AG09319 (cell line): ENCODE measurements around the gene ZNF438.

DNA sequence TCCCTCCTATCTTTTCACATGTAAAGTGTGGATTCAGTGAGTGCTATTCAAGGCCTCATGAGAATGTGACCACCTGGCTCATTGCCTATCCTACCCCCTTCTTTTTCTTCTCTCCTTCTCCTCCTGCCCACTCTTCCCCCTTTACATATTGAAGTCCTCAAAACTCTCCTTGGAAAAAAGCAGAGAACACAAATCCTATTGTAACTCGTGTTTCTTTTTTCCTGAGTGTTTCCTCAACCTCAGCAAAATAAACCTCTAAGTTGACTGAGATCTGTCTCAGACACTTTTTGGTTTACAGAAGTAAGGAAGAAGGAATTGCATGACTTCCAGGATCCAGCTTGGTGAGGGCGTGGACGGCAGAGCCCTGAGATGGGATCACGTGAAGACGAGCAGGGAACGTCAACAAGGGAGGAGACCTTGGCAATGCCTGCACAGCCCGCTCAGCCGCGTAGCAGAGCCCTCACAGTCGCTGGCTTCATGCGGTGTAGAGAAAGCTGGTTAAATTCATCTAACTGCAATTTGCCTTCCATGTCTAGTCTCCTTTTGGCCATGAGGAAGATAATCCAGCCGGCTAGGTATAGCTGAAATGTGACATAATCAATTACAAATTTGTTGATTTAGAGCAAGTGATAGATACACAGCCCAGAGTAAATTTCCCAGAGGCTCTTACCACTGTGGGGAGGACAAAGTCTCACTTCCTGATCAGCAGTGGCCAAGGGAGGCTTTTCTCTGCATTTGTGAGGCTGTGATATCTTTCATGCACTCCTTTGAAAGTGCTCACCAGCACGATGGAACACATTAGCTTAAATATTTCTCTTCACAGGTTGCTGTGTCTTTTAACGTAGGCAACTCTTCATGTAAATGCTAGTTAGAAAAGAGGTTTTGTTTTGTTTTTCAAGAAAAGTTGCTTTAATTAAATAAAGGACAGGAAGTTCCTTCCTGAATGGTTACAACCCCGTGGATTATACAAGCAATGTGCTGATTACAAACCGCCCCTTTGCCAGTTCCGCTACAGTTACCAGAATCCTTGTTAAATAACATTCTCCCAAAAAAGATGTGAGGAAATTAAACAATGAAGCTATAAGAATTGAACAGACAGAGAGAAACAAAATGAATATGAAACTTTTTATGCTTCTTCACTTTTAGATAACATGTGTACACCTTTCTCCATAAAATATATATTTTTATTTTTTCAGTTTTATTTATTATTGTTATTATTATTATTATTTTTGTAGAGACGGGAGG, 75.5 kb downstream of the LYZL2 start:
- RRBS = no CpG with 5 or more reads among the region's 18 CpGs

DNA sequence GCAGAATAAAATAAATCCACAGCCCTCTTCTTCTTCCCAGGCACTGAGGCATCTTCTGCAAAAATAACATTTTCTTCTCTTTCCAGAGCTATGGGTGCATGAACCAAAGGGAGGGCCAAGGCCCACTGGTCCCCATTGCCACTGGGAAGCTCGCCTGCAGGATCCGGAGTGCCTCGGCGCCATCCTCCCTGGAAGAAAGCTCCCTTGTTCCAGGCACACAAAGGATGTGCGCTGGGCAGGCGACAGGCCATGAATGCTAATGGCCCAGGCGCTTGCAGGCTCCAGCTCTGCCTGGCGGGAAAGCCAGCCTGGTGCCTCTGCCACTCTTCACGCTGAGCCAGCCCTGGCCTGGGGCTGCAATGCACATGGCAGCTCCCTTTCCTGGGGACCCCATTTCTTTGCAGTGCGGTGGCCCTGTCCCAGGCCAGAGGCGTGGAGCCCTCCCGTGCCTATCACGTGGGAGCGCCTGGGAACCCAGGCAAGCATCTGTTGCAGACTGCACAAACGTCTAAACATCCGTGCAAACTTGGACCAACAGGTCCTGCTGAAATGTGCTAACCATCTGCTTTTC, 152.0 kb upstream of the LYZL2 start:
- RRBS = no CpG with 5 or more reads among the region's 16 CpGs

GRCh38 chr10:30819610-30819963, 190.0 kb upstream of the LYZL2 start:
- RRBS = no CpG with 5 or more reads among the region's 6 CpGs

DNA sequence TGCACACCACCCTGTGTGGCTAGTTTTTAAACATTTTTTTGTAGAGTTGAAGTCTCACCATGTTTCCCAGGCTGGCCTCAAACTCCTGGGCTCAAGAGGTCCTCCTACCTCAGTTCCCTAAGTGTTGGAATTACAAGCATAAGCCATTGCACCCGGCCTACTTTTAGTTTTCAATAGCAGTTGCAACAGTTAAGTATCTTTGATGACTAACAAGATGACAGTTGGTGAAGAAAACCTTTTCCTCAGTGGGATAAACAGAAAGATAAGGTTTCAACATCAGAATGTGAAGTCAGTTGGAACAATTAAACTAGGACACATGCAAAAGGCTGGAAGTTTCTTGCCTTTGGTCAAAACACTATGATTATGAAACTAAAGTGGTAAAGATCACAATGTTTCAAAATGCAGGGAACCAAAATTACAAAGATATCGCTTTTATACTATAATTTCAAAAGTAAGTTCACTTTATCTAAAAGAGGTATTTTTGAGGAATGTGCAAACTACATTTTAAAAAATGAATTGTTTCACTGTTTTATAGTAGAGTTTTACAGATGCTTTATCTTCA, 169.1 kb downstream of the ZNF438 start:
- RRBS = no CpG with 5 or more reads among the region's 2 CpGs

GRCh38 chr10:31031512-31032177, at the start of gene ZNF438:
Gene ZNF438, minus strand, starts transcription at chr10:31031865.
- RRBS = no CpG with 5 or more reads among the region's 66 CpGs

GRCh38 chr10:31134022-31134896, 102.6 kb upstream of the ZNF438 start:
- RRBS = 14% methylated on average over 19 of the region's 40 CpGs

GRCh38 chr10:31150177-31150701, 118.6 kb upstream of the ZNF438 start:
- RRBS = no CpG with 5 or more reads among the region's 7 CpGs

GRCh38 chr10:31526621-31527286, 207.7 kb downstream of the ZEB1 start:
- RRBS = no CpG with 5 or more reads among the region's 13 CpGs

DNA sequence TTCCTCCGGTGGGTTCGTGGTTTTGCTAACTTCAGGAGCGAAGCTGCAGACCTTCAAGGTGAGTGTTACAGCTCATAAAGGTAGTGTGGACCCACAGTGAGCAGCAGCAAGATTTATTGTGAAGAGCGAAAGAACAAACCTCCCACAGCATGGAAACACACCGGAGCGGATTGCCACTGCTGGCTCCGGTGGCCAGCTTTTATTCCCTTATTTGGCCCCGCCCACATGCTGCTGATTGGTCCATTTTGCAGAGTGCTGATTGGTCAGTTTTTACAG, 268.1 kb downstream of the ZEB1 start:
- RRBS = no CpG with 5 or more reads among the region's 8 CpGs

DNA sequence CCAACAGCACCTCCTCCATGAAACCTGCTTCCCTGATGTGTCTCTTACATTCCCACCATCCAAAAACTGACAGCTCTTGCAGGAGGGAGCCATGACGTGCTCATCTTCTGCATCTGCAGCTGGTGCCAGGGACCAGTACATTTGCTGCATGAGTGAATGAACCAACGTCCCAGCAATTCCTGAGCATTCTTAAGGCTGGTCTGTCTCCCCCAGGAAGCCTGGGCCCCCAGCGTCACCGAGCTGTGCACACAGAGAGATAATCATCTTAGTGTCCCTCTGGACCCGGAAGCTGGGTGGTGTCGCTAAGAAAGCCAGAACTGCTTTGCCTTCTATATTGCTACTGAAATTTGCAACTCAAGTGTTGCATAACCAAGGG, 221.8 kb downstream of the ARHGAP12 start:
- RRBS = no CpG with 5 or more reads among the region's 6 CpGs

GRCh38 chr10:31758506-31759022, 170.1 kb downstream of the ARHGAP12 start:
- RRBS = no CpG with 5 or more reads among the region's 5 CpGs

DNA sequence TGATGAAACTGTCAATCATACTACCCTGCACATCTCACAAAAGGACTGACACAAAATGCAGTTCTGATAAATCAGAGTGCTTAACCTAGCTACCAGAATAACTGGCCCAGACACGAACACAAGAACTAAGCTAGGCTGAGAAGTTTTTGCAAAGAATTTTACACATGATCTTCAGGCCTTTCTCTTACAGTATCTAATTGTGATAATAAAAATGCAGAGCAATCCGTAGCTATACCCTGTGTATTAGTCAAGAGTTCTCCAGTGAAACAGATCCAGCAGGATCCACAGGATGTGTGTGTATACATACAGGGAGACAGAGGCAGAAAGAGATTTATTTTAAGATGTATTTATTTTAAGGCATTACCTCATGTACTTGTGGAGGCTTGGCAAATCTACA, 41.9 kb downstream of the ARHGAP12 start:
- RRBS = no CpG with 5 or more reads among the region's 2 CpGs

GRCh38 chr10:32004081-32005294, 51.7 kb downstream of the KIF5B start:
- RRBS = no CpG with 5 or more reads among the region's 8 CpGs

DNA sequence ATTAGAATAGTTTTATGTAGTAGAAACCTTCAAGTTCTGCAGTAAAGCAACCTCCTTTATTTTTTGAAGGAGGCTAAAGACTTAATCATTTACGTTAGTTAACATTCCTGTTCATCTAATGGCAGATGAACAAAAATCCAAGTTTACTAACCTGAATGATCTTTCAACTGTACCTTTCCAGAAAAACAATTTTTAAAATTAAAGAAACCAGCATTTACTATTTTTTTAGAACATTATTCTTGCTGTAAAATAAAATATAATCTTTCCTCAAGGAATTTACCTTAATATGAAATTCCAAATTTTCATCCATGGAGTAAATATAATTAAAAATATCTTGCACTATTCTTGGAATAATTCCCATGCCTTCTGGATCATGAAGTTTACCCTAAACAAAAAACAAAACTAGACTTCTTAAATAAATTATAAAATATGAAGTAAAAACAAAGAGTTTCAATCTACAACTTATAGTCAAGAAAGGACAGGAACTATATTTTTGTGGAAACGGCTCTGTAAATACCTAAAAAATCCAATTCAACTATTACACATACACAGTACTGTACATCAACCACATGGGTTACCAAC, 17.1 kb downstream of the KIF5B start:
- RRBS = no CpG with 5 or more reads among the region's 2 CpGs

DNA sequence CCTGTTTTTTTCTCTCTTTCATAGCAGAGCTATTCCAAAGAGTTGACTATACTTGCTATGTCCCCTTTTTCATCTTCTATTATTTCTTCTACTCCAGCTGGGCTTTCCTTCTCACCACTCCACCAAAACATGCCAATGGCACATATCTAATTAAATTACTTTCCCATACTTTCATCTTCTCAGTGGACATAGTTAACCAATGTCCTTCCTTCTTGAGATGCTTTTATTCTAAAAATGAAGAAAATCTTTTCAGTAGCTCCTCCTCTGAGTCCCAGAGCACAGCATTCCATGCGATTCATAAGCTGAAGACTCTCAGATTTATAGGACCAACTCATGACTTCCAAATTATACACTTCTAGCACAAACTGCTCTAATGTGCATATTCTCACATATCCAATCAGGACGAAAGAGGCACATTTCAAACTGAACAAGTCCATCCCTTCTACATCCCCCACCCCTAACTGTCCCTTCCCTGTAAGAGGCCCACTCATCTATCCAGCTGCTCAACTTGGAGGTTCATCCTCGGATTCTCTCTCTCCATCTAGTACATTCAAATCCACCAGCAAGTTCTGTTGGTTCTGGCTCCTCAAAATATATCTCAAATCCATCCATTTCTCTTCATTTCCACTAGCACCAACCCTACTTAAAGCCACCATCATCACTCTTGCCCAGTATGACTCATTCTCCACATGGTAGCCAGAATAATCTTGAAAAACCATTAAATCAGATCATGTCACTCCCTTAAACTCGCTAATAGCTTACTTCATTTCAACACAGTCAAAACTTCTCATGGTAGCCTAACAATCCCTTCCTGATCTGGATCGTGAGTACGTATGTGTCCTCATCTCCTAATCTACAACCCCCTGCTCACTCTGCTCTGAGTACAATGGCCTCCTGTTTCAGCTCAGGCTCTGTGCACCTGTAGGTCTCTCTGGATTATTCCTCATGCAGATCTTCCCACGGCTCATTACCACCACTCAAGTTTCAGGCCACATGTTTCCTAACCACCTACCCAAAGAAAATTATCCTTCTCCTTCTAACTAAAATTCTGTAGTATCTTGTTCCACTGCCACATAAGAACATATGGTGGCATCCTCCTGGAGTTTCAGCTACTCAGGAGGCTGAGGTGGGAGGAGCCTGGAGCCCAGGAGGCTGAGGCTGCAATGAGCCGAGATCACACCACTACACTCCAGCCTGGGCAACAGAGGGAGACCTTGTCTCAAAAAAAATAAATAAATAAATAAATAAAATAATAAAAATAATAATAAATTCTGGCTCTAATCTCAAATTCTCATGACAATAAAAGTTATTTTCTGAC, 8.8 kb downstream of the EPC1 start:
- RRBS = no CpG with 5 or more reads among the region's 8 CpGs

GRCh38 chr10:32377442-32378109, 30.6 kb upstream of the EPC1 start:
- RRBS = no CpG with 5 or more reads among the region's 7 CpGs

GRCh38 chr10:32446576-32446809, 553 bp downstream of the CCDC7 start:
- RRBS = no CpG with 5 or more reads among the region's 7 CpGs

GRCh38 chr10:32918214-32918784, 39.7 kb downstream of the ITGB1 start:
- RRBS = no CpG with 5 or more reads among the region's 5 CpGs

DNA sequence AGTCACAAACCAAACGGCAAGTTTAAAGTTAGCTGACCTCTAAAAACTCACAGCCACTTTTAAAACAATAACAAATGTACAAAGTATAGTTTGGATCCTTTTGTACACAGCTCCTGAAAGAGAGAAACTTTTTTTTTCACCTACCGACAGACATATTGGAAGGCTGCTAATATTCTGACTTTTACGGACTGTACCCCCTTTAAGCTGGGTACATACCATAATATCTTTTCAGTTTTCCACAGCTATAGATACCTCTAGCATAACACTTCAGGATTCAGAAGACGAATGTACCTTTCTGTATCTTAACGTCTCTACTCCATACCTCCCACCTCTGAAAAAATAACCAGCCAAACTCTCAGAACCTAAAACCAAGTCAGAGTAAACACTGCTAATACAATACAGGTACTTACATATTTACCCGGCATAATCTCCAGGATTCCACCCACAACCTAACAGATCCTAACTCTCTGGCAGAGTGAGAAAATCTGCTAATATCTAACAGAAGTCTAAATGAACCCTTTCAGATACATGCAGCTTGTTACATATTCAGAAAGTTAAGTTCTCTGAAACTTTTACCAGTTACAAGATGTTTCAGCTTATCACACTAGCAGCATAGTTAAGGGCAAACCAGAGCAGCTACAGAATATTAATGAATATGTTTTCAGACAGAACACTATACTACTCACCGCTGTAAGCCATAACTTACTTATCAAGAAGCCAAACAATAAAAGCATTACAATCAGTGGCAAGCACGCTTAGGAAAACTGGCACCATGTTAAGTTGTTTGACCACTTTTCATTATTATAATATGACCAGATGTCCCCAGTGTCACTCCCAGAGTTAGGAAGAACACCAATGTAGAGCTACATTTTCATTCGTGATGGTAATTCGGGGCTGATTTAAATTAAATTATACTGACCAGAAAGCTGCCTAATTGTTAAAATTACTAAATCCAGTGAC, 2.9 kb downstream of the ITGB1 start:
- RRBS = no CpG with 5 or more reads among the region's 10 CpGs